Renal cortical epithelial cell (primary cell): ENCODE results near the gene CACNA1E.

DNA sequence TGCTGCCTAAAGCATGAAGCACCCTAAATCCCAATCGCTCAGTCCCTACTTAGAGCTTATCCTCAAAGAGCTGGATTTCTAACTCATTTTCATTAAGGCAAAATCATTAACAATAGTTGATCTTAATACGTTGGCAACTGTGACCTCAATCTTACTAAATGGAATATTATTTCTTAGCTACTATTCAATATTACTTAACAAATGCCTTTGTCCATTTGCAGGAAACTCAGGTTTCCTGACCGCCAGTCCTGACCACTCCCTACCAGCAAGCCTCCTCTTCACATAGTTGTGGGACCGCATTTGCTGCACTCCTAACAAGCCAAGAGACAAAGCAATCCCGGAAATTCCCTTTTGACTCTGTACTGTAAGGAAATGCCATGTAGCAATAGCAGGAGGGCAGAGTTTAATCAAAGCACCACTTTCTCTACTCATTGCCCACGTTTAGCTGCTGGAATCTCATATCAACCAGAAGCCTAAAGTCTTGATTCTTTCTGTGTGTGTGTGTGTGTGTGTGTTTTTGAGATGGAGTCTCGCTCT is 28.1 kb upstream of the ACBD6 start:
- RRBS: no CpG with 5 or more reads among the region's 7 CpGs

- RRBS: no CpG with 5 or more reads among the region's 2 CpGs
Observed at GRCh38 chr1:180586490-180587042, 45.3 kb upstream of the XPR1 start.

GRCh38 chr1:180927241-180927769 is 14.6 kb downstream of the KIAA1614 start:
- RRBS: no CpG with 5 or more reads among the region's 17 CpGs

- RRBS: 37% methylated on average over 8 of the region's 20 CpGs
Observed at GRCh38 chr1:180953128-180953732, 40.5 kb downstream of the KIAA1614 start.

DNA sequence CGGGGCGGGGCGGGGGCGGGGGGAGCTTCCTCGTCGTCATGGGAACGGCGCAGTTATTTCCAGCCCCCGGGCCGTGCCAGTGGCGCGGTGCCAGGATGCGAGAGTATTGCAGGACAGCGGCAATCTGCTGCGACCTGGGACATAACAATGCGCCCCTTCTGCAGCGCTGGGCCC is 16.9 kb downstream of the IER5 start:
- RRBS: 0% methylated on average over 4 of the region's 17 CpGs

DNA sequence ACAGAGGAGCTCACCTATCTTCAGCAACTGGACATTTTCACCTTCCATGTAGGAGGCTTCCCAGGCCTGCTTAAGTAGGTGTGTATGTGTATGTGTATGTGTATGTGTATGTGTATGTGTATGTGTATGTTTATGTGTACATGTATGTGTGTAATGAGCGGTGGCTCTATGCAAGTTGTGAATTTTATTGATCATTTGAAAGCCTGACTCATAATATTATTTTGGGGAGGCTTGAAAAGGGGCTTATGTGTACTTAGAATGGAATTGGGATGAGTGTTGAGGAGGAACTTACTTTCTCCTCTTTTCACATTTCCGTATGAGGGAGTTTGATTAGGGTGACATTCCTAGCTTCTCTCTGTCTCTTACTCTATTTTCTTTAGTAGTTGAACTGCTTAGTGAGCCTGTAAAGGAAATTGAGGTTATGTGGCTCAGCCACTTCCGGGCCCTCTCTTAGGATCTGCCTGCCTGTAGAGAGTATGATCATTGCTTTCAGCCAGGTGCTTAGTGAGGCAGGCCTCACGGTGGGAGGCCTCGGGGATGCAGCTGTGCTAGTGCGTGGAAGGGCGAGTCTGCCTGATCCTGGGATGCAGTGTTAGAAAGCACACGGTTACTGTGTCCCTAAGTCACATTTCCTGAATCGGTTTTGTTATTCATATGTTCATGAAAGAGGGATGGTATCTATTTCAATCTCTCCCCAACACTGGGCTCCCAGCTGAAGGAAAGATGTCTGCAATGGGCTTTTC is 61.0 kb downstream of the IER5 start:
- RRBS: no CpG with 5 or more reads among the region's 9 CpGs

GRCh38 chr1:181396051-181396998 is 87.0 kb upstream of the CACNA1E start:
- RRBS: no CpG with 5 or more reads among the region's 7 CpGs

DNA sequence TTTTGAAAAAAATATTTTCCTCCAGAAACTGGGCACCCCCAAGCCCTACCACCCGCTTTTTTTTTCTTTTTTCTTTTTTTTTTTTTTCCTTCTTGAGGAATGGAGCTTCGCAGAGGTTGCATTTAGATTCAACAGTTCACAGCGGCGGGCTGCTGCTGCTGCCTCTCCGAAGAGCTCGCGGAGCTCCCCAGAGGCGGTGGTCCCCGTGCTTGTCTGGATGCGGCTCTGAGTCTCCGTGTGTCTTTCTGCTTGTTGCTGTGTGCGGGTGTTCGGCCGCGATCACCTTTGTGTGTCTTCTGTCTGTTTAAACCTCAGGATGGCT is at the start of gene CACNA1E:
CACNA1E (plus strand) TSS at position 89 of the 322 bp plus-strand sequence.
- RRBS: no CpG with 5 or more reads among the region's 15 CpGs

- RRBS: no CpG with 5 or more reads among the region's 4 CpGs
Observed at GRCh38 chr1:182217946-182218388, 156.5 kb upstream of the ZNF648 start.

- RRBS: no CpG with 5 or more reads among the region's 2 CpGs
Observed at GRCh38 chr1:182259124-182259474, 132.5 kb downstream of the GLUL start.

GRCh38 chr1:182340293-182340868 is 51.2 kb downstream of the GLUL start:
- RRBS: no CpG with 5 or more reads among the region's 10 CpGs

GRCh38 chr1:182386671-182387489 is 4.7 kb downstream of the GLUL start:
- RRBS: no CpG with 5 or more reads among the region's 6 CpGs

DNA sequence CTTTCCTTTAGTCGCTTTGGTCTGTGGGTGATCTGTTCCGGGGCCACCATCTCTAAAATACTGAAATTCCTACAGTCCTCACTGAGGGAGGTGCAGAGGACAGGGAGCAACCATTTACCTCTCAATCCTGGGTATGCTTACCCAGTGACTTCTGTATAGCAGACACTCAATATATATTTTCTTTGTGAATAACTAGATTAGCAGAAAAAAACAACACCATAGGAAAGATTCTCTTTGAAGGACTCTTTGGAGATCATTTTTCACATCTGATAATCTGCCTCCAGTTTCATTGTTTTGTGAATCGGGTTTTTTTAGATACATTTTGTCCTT is 4.3 kb downstream of the TEDDM1 start:
- RRBS: no CpG with 5 or more reads among the region's 3 CpGs

DNA sequence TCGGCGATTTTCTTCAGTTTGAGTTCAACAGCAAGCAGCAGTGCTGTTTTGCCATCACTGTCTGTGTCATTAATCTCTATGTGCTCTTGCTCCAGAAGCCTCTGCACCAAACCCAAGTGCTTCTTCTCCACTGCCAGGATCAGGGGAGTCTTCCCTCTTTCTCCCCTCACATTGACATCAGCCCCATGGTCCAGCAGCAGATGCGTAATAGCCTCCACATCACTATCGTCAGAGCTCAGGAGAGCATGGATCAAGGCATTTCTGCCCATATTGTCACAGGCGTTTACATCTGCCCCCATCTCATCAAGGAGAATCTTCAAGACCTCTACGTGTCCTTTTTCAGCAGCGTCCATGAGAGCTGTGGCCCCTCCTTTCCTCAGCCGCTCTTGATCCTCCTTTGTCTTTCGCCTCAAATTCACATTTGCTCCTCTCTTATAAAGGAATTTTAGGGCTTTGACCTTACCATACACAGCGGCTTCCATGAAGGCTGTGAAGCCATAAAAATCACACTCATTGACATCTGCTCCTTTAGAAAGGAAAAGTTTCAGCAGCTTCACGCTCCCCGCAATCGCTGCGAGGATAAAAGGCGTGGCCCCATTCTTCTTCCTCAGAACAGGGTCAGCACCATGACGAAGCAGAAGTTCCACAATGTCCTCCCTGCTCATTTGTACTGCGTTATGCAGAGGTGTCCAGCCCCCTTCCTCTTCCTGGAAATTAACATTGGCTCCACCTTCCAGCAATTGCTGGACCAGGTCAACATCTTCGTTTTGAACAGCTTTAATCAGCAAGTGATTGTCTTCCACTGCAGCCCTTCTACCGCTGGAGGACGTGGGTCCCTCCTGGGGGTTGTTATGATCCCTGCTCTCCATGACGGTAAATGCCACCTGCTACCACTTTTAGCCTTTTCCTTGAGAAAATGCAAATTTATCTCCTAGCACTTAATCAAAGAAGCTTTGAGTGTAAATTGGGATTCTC is 2.8 kb downstream of the RNASEL start:
- RRBS: no CpG with 5 or more reads among the region's 21 CpGs

DNA sequence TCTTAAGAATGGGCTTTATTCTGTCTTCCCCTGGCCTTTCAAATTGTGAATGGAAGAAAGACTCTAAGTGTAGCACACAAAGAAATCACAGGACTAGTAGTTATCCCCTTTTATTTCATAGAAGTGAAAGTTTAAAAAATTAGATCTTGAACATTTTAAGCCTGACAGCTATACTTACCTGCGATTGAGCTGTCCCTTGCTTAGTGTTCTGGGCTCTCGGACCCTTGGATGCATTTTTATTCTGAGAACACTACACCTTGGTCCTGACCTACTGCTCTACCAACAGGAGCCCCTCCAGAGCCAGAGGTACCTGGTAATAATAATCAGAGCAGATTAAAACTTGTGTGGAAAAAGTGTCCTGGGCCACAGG is 14.8 kb downstream of the NPL start:
- RRBS: no CpG with 5 or more reads among the region's 2 CpGs

- RRBS: no CpG with 5 or more reads among the region's 6 CpGs
Observed at GRCh38 chr1:182842312-182843080, 3.3 kb downstream of the DHX9 start.

- RRBS: no CpG with 5 or more reads among the region's 15 CpGs
Observed at GRCh38 chr1:182845794-182846483, 6.8 kb downstream of the DHX9 start.

GRCh38 chr1:182875008-182875521 is 35.9 kb downstream of the DHX9 start:
- RRBS: no CpG with 5 or more reads among the region's 3 CpGs

- RRBS: no CpG with 5 or more reads among the region's 8 CpGs
Observed at GRCh38 chr1:182877246-182878487, 38.5 kb downstream of the DHX9 start.

GRCh38 chr1:183024185-183024405 is 875 bp downstream of the LAMC1 start:
- RRBS: 1% methylated on average over 8 of the region's 14 CpGs